ENCODE data around the gene C13orf46.

DNA sequence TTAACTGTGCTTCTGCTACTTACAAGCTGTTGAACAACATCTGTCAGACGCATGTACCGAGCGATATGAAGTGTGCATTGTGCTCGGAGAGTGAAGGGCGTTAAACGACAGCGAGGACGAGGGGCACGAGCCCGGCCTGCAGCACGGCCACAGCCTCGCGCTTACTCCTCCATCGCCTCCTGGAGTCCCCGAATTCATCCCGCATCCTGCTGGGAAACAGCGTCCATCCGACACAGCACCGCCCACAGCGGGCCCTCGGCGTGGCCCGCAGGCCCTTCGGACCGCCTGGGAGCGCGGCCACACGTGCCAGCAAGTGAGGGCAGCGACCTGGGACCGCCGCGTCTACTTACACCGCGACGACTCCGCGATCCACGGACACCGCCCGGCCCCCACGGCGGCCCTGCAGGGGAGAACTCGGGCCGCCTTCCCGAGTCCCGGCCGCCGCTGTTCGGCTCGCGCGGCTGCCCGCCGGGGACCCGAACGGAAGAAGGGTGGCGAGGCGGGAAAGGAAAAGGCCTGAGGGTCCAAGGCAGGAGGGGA is 398 bp downstream of the PCID2 start:
- PRO-cap, 2 experiments, result no peak in any of the 2 experiments

- PRO-cap, 2 experiments, result no peak in any of the 2 experiments
These were observed 9.6 kb downstream of the CUL4A start for GRCh38 chr13:113218861-113219470.

GRCh38 chr13:113245757-113246143 is 36.3 kb downstream of the CUL4A start:
- PRO-cap, 2 experiments, result no peak in any of the 2 experiments

GRCh38 chr13:113321313-113322585 is 24.7 kb downstream of the LAMP1 start:
- PRO-cap, 2 experiments, result no peak in any of the 2 experiments

DNA sequence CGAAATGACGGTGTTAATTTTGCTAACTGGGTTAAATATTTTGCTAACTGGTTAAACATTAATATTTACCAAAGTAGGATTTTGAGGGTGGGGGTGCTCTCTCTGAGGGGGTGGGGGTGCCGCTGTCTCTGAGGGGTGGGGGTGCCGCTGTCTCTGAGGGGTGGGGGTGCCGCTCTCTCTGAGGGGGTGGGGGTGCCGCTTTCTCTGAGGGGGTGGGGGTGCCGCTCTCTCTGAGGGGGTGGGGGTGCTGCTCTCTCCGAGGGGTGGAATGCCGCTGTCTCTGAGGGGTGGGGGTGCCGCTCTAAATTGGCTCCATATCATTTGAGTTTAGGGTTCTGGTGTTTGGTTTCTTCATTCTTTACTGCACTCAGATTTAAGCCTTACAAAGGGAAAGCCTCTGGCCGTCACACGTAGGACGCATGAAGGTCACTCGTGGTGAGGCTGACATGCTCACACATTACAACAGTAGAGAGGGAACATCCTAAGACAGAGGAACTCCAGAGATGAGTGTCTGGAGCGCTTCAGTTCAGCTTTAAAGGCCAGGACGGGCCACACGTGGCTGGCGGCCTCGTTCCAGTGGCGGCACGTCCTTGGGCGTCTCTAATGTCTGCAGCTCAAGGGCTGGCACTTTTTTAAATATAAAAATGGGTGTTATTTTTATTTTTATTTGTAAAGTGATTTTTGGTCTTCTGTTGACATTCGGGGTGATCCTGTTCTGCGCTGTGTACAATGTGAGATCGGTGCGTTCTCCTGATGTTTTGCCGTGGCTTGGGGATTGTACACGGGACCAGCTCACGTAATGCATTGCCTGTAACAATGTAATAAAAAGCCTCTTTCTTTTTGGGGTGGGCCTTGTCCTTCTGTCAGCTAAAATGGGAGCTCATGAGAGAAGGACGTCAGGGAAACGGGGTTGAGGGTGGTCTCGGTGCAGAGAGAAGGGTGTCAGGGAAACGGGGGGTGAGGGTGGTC is 25.8 kb downstream of the LAMP1 start:
- PRO-cap, 2 experiments, result no peak in any of the 2 experiments

DNA sequence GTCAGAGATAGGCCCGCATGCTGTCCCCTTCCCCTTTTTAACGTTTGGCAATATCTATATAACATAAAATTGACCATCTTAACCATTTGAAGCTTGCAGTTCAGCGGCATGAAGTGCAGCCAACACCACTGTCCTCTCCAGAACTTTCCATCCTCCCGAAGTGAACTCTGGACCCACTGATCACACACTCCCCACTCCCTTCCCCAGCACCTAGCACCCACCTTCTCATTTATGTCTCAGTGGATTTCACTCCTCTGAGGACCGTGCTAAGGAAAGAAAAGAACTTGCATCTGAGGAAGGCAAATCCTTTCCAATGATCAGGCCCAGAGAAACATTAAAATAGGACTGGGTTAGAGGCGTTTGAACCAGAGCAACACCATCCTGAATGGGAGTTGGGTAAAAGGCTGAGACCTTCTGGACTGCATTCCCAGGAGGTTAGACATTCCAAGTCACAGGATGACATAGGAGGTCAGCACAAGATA is 16.4 kb upstream of the GRTP1 start:
- PRO-cap, 2 experiments, result no peak in any of the 2 experiments

GRCh38 chr13:113393811-113394566 is 30.1 kb upstream of the GRTP1 start:
- PRO-cap, 2 experiments, result peak in 1 of 2 experiments; most common minus-strand start chr13:113394001 (in 1)

GRCh38 chr13:113471747-113472151 is 18.5 kb upstream of the ADPRHL1 start:
- PRO-cap, 2 experiments, result peak in 1 of 2 experiments; most common plus-strand start chr13:113472099 (in 1); most common minus-strand start chr13:113471853 (in 1)

- PRO-cap, 2 experiments, result peak in 2 of 2 experiments; most common plus-strand start chr13:113483701 (in 2); most common minus-strand start chr13:113483557 (in 1)
These were observed 6.9 kb downstream of the DCUN1D2 start for GRCh38 chr13:113483330-113484363.

GRCh38 chr13:113548033-113548752 is 36.4 kb upstream of the TFDP1 start:
- PRO-cap, 2 experiments, result no peak in any of the 2 experiments

DNA sequence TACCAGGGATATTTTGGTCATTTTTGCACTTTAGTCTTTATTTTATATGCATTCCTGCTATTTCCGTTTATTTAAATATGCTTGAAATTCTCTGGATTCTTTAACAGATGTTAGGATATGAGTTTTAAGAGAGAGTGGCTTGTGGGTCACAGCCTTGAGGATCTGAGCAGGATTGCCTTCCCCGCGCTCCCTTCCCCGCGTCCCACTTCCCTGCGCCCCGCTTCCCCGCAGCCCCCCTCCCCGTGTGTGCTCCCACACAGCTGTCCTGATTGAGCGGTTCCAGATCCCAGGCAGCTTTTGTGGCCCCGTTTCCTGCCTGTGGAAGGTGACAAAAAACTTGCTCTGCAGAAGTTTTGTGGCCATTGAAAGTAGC is 31.7 kb downstream of the ATP4B start:
- PRO-cap, 2 experiments, result no peak in any of the 2 experiments

DNA sequence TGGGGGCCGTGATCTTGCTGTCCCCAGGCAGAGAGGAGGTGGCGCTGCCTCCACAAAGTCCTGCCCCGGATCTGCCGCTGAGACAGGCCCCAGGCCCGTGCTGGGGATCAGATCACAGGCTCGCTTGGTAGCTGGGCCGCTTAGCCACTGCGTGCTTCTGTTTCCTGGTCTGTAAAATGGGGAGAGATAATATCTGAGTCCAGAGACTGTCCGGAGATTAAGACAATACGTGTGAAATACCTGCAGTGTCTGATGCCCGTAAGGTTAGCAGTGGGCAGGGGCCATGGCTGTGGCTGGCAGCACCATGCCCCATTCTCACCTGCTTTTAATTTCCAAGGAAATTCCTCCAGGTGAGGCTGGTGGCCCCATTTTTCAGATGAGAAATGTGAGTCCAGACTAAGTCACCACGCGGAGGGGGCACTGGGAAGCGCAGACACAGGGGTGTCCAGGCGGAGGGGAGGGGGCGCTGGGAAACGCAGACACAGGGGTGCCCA is 3.3 kb downstream of the GRK1 start:
- PRO-cap, 2 experiments, result no peak in any of the 2 experiments

DNA sequence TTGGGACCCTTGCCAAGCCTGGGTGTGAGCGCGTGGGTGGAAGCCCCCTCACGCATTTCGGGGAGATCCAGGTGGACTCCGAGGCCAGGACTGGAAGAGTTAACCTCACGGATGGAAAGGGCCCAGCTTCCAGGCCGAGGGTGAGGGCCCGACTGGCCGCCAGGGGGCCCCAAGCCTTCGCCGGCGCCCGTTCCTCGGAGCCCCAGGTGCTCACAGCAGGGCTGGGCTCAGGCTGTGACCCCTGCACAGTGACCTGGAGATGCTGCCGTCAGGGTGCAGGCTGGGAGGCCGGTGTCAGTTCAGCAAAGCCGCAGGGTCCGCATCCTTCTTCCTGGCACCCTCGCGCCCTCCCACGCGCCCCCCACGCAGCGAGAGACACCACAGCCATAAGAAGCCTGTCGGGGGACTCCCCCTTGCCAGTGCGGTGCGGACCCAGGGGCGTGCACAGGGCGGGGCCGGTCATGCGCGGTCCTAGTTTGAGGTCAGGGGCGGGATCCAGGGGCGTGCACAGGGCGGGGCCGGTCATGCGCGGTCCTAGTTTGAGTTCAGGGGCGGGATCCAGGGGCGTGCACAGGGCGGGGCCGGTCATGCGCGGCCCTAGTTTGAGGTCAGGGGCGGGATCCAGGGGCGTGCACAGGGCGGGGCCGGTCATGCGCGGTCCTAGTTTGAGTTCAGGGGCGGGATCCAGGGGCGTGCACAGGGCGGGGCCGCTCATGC is 34.0 kb upstream of the TMEM255B start:
- PRO-cap, 2 experiments, result peak in 2 of 2 experiments; most common minus-strand start position 434 of the sequence (in 1)

GRCh38 chr13:113818414-113818861 is 45.4 kb downstream of the GAS6 start:
- PRO-cap, 2 experiments, result no peak in any of the 2 experiments

DNA sequence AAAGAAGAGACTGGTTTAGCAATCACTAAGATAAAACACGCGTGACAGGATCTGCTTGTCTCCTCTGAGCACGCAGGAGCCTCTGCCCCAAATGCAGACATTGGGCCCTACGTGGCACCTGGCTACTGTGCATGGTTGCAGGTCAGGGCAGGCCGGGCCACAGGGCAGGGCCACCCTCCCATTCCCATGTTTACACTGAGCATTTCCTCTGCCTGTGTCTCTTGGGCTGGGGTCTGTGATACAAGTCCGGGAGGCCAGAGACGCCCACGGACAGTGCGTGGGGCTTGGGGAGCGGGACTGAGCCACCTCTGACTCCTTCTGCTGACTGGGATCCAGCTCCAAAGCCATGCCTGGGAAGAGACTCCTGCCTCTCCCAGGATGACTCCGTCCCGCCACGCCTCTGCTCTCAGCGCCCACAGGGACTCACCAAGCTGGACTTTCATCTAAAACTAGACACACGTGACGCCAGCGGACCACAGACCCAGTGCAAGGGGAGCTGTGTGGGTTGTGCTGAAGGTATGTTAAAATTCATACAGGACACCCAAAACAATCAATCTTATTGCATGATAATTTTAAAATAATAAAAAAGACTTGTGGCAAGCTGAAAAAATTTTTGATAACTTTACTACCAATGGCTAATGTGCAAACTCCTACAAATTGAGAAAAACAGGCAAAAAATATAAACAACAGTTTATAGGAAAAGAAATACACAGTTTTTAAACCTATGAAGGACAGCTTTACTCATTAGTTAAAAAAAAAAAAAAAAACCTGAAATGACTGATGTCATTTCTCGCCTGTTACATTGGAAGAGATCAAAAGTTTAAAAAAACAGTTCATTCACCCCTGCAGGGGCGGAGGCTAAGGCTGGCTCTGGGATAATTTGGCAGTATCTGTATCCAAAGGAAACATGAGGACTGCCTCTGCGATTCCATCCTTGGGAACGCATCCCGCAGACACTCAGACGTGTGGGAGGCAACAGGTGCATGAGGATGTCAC is 18.6 kb downstream of the GAS6 start:
- PRO-cap, 2 experiments, result no peak in any of the 2 experiments

- PRO-cap, 2 experiments, result no peak in any of the 2 experiments
These were observed 13.2 kb downstream of the GAS6 start for GRCh38 chr13:113850456-113851324.

DNA sequence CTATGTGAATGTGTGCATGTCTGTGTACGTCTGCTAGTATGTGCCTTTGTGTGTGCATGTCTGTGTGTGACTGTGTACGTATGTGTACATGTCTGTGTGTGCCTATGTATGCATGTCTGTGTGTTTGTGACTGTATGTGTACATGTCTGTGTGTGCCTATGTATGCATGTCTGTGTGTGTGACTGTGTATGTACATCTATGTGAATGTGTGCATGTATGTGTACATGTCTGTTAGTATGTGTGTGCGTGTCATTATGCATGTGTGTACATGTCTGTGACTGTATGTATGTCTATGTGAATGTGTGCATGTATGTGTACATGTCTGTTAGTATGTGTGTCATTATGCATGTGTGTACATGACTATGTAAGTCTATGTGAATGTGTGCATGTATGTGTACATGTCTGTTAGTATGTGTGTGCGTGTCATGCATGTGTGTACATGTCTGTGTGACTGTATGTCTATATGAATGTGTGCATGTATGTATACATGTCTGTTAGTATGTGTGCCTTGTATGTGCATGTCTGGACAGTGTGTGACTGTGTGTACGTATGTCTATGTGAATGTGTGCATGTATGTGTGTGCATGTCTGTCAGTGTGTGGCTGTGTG is 5.3 kb downstream of the GAS6 start:
- PRO-cap, 2 experiments, result no peak in any of the 2 experiments

DNA sequence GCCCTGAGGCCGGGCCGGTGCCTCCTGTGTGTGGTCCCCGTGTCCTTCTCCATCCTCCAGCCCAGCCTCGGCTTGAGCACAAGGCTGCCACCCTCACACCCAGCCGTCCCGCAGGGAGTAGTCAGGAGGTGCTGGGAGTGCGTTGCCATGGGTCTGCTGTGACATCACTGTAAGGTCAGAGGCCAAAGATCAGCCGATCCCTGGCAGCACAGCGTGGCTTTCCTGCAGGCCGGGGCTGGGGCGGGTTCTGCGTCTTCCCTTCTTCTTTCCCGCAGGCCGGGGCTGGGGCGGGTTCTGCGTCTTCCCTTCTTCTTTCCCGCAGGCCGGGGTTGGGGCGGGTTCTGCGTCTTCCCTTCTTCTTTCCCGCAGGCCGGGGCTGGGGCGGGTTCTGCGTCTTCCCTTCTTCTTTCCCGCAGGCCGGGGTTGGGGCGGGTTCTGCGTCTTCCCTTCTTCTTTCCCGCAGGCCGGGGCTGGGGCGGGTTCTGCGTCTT is at the start of gene C13orf46:
C13orf46 (minus strand) TSS at position 132 of the 491 bp plus-strand sequence.
- PRO-cap, 2 experiments, result no peak in any of the 2 experiments

- PRO-cap, 2 experiments, result no peak in any of the 2 experiments
These were observed 47.0 kb upstream of the C13orf46 start for GRCh38 chr13:114020853-114021381.

GRCh38 chr13:114036783-114037337 is 63.0 kb upstream of the C13orf46 start:
- PRO-cap, 2 experiments, result no peak in any of the 2 experiments